SUDHL5 (cell line): ENCODE measurements around a stretch of chr17.

- PRO-cap: no peak
Measured at GRCh38 chr17:46173219-46173782, 19.9 kb downstream of the KANSL1 start.

GRCh38 chr17:46260354-46260660, 34.6 kb upstream of the LRRC37A start:
- PRO-cap: no peak

DNA sequence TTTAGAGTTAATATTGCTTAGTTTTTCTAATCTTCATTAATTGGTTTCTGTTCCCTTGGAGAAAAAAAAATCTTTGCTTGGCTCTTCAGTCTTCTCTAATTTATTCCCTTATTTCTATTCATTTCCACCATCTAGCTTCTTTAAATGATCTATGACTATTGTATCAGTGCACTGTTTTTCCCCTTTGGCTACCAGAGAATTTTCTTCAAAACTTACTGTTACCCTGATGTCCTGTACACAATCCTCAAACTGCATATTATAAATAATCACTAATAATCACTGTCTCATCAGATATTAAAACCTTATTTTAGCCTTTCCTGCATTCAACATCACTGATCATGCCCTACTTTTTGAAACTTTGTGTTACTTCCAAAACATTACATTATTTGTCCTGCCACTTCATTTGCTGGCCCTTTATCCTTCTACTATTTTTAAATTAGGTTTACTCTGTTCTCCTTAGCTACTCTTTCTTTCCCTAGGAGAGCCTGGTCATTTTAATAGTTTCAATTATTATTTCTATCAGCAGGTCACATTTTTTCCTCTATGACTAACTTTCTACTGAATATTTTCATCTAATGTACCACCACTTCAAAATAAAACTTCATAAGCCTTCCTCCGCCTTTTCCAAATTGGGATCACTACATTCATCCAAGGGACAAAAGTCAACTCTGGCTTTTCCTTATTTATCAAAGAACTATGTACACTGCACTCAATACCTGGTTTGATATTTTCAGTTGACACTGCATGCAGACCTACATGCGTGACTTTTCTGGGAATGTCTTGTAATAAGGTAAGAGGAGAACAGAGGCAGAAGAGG, 36.4 kb downstream of the CDC27 start:
- PRO-cap: no peak

DNA sequence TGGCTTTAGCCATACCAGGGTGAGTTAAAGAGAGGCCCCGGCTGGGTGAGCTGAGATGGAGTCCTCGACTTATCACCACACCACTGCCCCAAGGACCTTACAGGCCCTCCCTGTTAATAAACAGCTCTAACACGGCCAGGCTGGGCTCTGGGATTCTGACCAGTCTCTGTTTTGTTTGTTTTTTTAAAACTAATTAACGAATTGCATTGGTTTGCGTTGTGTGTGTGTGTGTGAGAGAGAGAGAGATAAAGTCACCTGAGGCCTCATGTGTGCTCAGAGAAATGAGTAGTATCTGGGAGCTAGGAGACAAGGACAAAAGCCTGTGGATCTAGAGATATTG, 14.3 kb downstream of the MYL4 start:
- PRO-cap: no peak

DNA sequence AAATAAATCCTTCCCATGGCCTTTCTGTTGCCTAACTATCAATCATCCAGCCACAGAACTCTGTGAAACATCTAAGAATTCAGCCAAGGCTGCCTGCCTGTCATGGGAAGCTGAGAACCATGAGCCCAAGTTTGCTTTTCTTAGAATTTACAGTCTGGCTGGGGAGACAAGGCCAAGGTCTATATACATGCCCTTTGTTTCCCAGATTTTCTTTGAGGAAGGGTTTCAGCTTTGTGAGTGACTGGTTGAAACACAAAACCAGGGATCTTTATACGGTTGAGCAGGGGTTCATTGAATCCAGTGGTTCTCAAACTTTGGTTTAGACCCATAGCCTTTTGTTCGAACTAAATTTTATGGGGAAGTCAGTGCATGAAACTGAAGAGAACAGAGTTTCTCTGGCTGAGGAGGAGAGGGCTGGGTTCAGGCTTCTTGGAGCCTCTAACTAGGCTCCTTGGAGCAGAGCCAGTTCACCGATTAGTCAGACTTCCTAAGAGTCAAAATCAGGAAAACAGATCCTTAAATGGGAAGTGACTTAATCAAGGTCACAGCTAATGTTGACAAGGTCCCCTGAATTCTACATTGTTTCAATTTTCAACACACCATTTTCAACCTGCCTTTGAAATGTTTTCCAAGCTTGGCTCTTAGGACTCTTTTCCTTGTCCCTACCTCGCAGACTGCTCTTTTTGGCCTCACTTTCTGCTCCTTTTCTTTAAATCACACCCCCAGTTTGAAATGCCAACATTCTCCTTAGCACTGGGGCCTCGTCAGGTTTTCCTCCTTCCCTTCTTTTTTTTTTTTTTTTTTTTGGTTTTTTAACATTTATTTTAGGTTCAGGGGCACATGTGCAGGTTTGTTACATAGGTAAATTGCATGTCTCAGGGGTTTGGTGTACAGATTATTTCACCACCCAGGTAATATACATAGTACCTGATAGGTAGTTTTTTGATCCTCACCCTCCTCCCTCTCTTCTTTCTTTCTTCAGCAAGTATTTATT, 16.2 kb downstream of the MYL4 start:
- PRO-cap: no peak

DNA sequence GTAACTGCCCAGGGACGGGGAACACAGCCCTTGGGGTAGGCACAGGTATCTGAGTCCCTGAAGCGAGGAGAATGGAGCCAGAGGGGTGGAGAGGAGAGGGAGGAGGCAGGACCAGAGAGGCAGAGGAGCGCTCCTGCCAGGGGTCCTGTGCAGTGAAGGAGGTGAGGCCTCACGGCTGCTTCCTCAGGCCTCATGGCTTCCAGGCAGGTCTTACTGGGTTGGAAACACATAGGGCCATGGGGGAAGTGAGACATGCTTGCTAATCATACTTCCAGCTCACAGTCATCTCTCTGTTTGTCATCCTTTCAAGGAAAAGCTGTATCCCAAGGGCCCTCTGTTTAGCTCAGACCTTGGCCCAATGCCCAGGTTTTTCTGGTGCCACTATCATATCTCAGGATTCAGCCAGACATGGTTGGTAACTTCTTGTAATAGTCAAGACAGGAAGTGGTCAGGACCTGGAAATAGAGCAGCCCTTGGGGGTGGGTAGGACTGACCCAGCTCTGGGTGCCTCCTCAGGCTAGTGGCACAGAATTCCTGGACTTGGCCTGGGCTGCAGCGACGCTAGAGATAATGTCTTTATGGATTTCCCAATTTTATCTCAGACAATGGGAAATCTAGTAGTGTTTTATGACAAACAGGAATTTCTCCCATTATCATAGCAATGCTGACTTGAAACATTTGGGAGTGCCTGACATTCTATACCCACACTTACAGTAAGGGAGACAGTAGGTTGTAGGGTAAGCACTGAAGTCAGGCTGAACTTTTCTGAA, 13.6 kb upstream of the ITGB3 start:
- PRO-cap: no peak

DNA sequence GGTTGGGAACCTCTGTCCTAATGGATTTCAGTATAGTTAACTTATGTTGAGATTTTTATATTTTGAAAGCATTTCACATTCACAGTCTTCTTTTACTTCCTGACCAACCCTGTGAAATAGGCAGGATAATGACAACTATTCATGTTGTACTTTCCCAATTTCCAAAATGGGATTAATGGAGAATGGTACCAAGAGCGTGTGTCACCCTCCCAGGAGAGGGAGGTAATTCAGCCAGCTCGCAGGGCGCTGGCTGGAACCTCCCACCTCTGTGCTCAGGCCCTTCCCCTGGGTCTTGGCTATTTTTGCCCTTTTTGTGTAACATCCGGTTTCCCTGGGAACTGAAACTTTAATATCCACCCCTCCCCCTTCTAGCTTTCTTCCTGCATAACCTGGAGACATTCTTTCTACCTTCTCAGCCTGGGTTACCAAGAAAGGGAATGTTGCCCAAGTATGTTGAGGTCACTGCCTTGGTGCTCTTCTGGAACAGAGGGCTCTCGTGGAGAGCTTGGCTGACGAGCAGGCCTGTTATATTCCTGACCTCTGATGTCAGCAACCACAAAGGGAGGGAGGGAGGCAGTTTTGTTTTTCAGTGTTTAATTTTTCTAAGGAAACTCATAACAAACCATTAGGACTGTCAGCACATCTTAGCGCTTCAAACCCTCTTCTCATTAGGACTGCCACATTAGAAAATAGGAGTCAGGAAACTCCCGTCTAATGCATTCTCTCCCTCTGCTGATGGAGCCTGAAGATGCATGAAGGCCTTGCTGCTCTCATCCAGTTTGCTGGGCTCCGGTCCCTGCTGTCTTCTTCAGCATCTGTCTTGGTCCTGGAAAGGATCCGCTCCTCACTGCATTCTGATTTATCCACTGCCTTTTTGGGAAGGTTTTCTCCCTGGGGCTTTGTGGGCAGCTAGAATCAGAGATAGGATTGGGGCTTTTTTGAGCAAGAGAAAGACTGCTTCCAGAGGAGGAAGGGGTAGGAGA, 25.6 kb downstream of the ITGB3 start:
- PRO-cap: no peak

DNA sequence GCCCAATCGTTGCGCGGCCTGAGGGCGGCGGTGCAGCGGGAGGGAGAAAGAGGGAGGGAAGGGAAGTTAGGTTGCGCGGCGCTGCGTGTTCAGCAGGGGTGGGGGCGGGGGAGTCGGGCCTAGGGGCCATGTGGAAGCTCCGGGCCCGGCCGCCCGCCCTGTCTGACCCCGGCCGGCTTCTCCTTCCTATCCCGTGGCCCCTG, 864 bp downstream of the KPNB1 start:
- PRO-cap: bidirectional peak, plus-strand start at position 86 of the sequence, minus-strand start outside the sequence

- PRO-cap: no peak
Measured at GRCh38 chr17:47695897-47696424, 2.0 kb downstream of the TBKBP1 start.

GRCh38 chr17:47734659-47735489, 1.8 kb downstream of the TBX21 start:
- PRO-cap: no peak

- PRO-cap: no peak
Measured at GRCh38 chr17:47905013-47906177, 9.4 kb downstream of the SP2 start.

- PRO-cap: no peak
Measured at GRCh38 chr17:48014343-48014857, 23.2 kb downstream of the COPZ2 start.

- PRO-cap: no peak
Measured at GRCh38 chr17:48046677-48047485, 1.3 kb upstream of the NFE2L1 start.

GRCh38 chr17:48244005-48244932, 136.7 kb downstream of the SNX11 start:
- PRO-cap: no peak

DNA sequence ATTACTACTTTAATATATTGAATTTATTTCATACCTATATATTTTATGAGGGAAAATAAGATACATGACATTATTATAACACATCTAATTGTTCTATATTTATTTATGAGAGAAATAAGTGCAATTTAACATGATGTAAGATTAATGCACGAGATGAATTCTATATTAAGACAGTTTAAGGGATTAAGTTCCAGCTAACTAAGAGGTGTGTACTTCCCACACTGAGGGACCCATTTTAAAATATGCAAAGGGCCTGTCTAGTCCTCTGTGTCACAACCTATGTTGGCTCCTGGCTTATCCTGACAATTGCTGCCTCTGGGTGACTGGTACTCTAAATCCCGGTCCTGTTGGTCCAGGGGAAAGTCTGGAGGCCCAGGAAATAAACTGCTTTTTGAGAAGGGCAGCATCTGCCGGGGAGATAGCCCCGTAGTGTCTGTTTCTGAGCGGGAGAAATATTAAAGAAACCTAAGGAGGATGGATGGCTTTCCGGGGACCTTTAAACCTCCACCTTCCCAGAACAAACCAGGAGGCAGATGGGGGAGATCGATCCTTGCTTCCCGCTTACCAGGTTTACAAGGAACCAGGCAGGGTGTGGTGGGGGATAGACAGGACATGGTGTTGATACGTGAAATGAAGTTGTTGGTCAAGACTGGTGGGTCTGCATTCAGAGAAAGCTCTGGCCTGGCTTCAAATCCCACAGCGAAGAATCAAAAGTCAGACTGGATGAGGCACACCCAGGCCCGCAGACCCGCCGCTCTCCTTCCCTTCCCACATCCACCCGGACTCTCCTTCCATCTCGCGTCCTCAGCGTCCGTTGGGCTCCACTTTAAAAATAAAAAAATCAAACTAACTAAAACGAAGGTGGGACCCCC, 3.9 kb downstream of the HOXB2 start:
- PRO-cap: no peak

- PRO-cap: no peak
Measured at GRCh38 chr17:48723300-48724171, 551 bp downstream of the PRAC2 start.

DNA sequence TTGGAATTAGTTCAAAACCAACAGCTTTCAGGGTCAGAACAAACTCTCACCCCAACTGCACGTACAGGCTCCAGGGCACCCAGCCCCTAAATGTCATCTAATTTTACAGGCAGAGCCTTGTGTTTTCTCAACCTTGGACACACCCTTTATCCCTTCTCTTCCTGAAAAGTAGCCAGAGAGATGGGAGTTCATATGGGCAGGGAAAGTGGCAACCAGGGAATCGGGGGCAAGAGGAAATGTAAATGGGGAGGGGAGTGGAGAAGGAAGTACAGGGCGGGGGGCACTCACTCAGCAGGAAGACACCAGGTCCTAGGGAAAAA, 16.1 kb downstream of the TTLL6 start:
- PRO-cap: no peak

DNA sequence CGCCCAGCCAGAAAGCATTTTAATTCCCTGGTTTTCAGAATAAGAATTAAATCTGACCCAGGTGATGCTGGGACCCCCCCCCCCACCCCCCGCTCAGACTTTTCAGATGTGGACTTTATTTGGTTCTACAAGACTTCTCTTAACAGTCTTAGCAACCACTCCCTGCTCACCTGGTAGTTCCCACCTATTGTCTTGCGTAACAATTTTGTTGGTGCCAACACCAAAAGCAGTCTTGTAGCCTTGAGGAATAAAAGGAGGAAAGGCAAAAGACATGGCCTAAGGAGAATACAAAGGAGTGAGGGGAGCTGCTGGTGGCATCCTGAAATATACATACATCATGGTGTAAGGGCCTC, 5.1 kb downstream of the TTLL6 start:
- PRO-cap: no peak

DNA sequence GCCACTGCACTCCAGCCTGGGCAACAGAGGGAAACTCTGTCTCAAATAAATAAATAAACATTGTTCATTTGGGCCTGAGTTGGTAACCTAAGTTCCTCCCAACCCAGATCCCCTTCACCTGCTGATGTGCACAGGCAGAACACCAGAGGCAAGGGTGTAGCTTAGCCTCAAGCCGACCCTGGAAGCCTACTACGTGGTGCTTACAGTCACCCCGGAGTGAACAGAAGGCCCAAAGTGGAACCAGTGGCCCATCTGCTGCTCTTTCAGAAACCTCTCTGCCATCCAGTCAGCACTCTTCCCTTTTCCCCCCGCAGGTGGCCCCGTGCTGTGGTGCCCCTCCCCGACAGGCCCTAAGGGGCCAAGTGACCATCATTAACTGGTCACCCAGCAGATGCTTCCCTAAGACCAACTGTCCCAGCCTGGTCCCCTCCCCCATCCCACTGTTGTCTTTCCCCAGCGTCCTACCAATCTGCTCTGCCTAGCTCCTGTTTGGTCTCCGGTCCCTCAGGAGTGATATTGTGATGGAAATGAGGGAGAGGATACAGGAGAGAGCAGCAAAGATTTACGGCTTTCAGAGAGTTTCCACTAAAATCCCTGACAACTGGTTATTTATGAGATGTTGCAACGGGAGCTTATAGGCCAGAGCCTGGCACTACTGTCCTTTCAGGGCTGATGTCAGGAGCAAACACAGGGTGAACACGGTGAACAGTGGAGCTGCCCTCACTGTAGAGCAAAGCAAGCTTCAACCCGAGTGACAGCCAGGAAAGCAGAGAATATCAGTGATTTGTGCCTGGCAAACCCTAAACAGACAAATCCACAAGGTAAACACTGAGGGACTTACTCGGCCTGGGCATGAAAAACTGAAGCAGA, 1.3 kb upstream of the TTLL6 start:
- PRO-cap: no peak

DNA sequence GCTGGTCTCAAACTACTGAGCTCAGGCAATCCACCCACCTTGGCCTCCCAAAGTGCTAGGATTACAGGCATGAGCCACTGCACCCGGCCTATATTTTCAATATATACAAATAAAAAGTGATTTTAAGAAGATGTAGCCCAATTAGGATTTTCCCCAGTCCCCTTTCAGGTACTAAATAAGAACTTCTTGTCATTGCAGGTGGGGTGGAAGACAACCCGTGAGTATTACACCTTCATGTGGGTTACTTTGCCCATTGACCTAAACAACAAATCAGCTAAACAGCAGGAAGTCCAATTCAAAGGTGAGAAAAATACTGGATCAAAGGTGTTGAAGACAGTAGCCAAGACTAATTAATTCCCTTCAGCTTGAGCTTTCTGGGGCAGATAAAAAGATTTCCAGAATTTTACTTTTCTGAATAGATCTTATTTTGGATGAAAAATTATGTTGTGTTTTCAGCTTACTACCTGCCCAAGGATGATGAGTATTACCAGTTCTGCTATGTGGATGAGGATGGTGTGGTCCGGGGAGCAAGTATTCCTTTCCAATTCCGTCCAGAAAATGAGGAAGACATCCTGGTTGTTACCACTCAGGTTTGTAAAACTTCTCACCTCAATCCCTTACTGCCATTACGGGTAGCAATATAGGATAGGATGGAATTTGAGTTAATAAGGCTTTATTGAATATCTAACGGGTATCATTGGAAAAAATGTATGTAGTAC, 17.2 kb downstream of the CALCOCO2 start:
- PRO-cap: no peak